GM19239 (cell line): ENCODE results near the gene RBP1.

- RRBS, result 11% methylated on average over 8 of the region's 21 CpGs
Measured at GRCh38 chr3:138938812-138939238, 8.1 kb downstream of the FOXL2 start.

DNA sequence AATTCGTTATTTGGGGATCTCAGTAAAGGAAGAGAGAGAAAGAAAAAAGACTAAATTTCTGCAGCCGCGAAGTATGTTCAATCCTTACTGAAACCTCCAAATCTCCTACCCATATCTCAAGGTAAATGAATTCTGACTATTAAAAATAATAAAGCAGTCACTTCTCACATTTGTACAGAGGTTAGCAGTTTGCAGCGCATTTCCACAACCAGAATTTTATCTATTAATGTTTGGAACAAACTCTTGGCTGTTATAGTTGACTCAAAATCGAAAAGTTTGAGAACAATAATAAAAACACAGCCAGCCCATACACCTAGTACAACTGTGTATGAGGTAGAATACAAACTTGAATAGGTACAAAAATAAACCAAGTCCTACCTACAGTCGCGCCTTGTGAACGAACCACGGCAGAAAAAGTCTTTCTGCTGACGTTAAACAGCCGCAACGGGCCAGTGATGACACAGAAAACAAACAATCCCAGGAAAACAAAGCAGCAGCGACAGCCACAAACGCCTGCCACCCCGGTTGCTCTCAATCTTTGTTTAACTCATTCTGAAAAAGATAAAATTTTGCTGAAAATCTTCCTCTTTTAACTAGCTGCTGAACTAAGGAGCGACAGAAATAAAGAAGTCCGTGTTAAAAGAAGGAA, 3.2 kb downstream of the FOXL2 start:
- RRBS, result no CpG with 5 or more reads among the region's 17 CpGs

DNA sequence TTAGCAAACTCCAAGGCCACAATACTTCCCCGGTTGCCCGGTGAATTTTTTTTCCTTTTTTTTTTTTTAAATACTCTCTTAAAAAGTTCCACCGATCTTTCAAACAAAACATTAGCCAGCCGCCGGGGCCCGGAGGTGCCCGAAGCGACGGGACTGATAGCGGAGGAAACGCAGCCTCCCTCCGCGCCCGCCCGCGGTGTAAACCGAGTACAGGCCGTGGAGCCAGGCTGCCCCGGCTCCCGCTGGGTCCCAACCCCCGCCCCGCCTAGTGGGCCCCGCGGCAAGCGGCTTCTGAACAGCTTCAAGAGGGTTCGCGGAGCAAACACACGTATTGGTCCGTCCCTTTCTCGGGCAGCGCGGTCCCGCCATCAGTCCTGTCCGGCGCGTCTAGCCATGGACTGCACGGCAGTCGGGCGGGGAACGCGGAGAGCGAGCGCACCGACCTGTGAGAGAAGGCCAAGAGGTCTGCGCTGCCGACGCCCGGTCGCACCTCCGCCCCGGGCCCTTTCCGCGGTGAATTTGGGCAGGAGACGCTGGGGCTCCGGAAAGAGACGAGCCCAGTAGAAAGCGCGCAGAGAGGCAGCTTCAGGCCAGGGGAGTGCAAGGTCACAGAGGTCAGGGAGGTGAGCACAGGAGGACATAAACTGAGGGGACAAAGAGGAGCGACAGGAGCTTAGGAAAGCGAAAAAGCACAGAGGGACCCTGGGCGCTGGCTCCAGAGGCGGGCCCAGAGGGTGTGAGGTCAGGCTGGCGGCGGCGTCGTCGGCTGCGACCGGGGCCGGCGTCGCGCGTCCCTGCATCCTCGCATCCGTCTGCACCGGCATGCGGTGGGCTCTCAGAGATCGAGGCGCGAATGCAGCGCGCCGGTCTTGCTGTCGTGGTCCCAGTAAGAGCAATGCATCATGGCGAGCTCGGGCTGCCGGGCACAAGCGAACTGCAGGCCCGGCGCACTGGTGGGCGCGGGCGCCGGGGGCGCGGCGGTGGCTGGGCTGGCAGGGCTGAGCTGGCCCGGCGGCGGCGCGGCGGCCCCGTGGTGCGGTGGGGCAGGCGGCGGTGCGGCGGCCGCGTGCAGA, 1.8 kb downstream of the FOXL2 start:
- RRBS, result 9% methylated on average over 47 of the region's 112 CpGs

- RRBS, result no CpG with 5 or more reads among the region's 3 CpGs
Measured at GRCh38 chr3:139239348-139239707, 104.5 kb upstream of the MRPS22 start.

DNA sequence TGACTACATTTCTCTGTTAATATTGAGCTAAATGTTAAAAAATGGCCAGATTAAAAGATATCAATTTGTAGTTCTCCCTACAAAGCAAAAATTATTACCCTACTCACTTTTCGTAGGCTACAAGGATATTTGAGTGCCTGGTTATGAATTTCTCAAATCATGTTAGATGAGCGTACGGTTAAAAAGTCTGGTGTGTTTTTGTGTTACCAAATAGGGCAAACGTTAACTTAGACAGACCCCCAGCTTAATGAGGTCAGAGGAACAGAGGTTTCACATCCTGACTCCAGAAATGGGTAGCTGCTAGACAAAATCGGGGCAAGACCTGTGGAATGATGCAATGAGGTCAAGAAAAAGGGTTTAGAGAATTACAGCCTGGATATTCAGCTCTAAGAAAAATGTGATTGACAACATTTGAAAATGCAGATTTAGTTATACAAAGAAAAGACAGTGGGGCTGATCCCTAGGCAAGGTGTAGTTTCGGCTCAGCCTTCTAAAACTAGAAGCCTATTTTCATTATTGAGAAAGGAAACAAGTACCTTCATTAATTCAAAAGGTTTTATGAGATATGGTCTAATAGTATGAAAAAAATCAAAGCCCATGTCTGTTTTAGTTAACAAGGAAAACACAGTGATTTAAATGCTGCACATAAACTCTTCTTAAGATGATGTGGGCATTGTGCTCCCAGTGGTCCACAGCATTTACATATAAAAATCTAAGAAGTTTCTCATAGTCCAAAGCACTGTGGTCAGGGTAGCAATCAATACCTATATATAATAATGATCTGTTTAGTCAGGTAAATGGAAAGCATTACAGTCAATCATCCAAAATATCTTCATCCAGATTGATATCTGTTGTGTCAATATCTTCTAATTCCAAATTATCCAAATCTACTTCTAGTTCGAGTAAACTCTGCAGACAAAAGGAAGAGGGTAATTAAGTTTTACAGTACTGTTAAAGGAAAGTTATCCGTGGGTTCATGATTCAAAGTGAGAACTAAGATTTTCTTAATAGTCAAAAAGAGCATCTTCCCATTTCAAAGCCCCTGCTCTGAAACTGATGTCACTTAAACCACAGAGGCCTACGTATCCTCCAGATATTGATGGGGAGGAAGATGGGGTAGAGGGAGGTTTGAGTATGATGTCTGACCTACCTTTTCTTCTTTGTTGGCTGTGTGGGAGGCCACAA, 13.6 kb downstream of the MRPS22 start:
- RRBS, result no CpG with 5 or more reads among the region's 9 CpGs

- RRBS, result no CpG with 5 or more reads among the region's 3 CpGs
Measured at GRCh38 chr3:139358723-139359460, 15.1 kb downstream of the MRPS22 start.

GRCh38 chr3:139539231-139540045, at the start of gene RBP1:
Gene RBP1 (minus strand): TSS chr3:139539742.
- RRBS, result 4% methylated on average over 13 of the region's 72 CpGs

DNA sequence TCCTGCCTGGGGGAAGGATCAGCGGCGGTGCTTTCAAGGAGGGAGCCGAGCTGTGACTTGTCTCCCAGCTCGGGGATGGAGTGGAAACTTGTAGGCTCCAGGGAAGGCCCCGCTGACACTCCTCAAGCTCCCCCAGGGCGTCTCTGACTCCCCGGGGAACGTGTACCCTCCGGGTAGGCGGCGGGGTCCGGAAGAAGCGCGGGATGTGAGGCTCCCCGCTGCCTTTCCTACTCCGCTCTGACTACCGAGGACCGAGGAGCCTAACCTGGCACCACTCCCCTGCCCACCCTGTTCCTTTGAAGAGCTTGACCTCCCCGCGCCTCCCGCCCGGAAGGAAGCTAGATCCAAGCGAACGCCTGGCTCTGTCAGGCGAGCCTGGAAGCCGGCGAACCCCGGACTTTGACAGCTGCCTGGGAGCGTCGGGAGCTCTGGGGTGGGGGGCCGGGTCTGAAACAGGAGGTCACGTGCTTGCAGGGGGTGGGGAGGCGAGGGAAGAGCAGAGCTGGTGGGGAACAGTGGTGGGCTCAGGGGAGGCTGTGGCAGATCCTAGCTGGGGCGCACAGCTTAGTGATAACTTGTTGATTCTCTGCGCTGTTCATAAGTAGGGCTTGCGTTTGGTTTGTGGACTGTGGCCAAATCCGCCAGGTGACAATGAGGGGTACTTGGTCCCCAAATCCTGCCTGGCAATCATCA, 1.0 kb downstream of the CLSTN2 start:
- RRBS, result 6% methylated on average over 9 of the region's 37 CpGs

DNA sequence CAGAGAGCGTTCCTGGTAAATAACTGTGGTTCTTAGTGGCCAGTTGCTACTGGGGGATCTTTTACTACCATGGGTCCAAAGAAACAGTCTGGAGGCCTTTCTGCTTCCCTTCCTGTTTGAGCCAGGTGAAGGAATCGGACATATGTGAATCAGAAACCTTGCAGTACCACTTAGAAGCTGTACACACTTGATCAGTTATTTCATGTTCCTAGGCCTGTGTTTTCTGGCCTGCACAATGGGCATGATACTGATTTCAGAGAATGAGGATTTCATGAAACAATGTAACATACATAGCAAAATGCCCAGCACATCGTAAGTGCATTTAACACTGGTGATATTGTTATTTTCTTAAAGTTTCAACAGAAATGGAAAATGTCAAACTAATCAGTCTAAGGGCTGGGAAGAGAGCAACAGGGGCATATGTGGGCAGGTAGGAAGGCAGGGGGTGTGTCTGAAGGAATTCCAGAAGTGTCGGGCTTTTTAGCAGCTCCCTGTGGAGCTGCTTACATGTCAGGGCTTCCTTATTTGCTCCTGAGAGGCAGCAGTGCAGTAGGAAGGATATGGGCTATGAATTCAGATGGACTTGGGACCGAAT, 311.4 kb downstream of the CLSTN2 start:
- RRBS, result no CpG with 5 or more reads among the region's 5 CpGs

DNA sequence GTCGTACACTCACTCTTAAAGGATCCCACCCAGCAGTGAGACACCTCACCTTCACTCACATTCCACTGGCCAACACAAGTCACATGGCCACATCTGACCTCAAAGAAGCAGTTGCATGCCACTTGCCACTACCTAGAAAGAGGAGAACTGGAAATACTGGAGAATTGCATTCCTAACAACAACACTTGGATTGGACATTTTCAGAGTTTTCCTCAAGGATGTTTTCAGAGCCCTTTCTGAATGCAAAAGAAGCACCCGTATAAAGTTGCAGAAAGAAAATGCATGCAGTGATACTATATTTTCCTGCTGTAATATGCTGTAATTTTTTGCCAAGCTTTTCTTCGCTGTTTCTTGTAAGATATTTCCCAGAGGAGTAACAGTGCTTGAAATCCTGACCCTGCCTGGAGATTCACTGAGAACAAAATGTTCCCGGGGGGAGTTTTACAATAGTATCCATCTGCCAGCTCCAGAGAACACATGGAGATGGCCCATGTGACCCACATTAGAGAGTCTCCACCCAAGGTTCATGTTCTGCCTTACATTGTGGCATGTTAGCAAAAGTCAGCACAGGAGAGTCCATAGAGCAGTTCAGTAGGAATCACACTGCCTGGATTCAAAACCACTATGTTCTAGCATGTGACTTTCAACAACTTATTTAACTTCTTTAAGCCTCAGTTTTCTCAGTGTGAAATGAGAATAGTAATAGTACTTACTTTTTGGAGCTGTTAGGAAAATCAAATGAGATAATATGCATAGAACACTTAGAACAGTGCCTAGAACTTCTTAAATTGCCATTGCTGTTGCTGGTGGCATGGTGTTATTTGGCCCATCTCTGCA, 42.3 kb downstream of the TRIM42 start:
- RRBS, result no CpG with 5 or more reads among the region's 4 CpGs

DNA sequence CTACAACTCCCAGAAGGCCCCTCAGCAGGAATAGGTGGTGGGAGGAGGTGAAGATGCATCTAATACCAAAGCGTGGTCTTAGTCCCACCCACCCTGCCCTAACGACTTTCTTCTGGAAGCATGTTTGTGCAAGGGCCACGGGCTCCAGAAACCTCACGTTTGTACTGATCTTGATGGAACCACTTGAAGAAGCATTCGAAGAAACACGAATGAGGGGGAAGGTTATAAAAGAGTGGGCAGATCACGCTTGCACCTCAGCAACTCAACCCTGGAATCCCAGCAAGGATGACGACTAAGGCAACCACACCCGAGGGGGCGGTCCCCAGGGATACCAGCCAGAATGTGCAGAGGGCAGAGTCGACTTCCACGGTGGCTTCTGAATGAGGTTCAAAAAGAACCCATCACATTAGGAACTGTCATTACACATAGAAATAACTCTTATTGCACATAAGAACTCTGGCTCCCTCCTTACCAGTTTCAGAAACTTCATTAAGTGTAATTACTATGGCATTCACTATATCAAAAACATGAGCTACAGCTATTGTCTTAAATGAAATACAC, 10.5 kb upstream of the SLC25A36 start:
- RRBS, result no CpG with 5 or more reads among the region's 12 CpGs

GRCh38 chr3:140941167-140941754, 375 bp upstream of the SLC25A36 start:
- RRBS, result no CpG with 5 or more reads among the region's 28 CpGs

- RRBS, result no CpG with 5 or more reads among the region's 2 CpGs
Measured at GRCh38 chr3:140966252-140966755, 24.7 kb downstream of the SLC25A36 start.

GRCh38 chr3:141050392-141050961, 670 bp upstream of the SPSB4 start:
- RRBS, result no CpG with 5 or more reads among the region's 18 CpGs

DNA sequence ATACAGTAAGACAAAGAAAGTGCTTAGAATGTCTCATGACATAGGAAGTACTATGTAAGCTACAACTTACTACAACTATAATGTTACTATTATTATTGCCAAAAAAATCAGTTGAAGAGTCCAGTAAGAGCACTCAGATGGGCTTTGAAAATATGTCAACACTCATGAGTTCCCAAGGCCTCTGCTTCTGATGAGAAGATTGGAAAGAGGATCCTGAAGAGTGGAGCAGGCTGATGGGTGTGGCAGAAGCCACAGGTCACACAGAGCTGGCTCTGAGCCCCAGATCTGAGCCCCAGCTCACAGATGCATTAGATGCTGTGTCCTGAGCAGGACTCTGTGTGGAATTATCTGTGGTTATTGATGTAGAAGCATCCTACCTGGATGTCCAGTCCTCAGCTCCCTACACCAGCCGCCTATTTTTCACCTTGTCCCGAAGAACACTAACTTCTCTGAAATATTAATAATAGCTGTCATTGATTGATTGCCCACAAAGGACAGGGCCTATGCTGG, 65.6 kb downstream of the SPSB4 start:
- RRBS, result no CpG with 5 or more reads among the region's 2 CpGs

DNA sequence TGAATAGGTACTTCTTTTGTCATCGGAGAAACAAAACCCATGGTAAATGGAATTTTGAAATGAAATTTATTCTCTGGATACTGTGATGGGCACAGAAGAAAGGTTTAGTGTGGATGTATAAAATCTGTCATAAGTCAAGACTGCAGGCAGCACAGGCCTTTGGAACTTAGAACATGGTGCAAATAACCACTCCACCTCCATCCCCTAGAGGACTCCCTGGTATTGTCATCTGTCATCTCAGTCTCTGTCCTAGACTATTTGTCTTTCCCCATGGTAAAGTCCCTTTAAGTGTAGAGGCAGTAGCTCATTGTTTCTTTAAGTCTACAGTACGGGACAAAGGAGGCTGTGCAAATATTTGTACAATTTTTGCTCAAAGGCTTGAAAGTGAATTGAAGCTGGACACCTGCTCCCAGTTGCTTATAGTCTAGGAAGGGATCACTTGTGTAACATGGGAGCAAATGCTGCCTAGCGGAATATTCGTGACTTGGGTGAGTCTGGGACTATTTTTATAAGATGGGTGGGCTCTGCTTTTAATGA, 3.2 kb upstream of the PXYLP1 start:
- RRBS, result no CpG with 5 or more reads among the region's 4 CpGs

GRCh38 chr3:141292067-141292923, 60.7 kb downstream of the PXYLP1 start:
- RRBS, result 80% methylated on average over 1 of the region's 18 CpGs

- RRBS, result no CpG with 5 or more reads among the region's 8 CpGs
Measured at GRCh38 chr3:141331653-141332403, 36.5 kb upstream of the ZBTB38 start.

DNA sequence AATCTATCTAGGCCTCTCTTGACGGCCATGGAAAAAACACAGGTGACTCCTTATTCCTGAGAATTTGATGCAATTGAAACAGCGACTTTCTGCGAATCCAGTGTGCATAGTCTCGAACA, 33.4 kb downstream of the ZBTB38 start:
- RRBS, result no CpG with 5 or more reads among the region's 4 CpGs

GRCh38 chr3:141407032-141407627, 38.8 kb downstream of the ZBTB38 start:
- RRBS, result no CpG with 5 or more reads among the region's 5 CpGs